Cardiac fibroblast (primary cell): ENCODE data around the genes SIKE1 and IGSF3.

DNA sequence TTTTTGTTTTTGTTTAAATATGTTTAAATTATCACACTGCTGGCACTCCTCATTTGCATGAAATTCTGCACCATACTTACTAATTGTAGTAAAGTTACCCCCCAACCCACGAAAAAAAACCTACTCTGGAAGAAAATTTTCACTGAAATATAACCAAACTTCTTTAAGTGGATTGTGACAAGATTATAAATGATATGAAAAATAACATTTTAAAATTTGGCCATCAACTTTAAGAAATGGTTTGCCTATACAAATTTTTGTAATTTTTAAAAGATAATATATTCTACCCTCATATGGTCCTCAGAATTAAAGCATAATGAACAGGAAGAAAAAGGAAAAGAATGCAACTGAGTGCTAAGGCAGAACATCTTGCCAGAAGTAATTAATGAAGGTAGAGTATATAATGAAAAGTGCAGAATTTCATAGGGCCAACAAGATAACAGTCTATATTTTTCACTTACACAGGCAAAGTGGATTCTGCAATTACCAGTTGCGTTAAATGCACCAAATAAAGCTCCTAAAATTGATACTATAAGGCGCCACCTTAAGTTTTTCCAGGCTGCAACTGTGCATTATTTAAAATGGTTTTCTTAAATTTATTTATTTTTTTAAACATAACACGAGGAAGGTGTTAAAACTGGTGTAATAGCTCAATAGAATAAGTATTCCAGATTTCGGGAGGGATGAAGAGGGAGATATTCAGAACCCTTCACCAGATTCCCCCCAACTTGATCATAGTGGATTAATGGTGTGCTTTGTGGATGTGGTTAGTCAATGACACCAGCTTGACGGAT lies 1.0 kb upstream of the NRAS start:
- RRBS: no CpG with 5 or more reads among the region's 6 CpGs

DNA sequence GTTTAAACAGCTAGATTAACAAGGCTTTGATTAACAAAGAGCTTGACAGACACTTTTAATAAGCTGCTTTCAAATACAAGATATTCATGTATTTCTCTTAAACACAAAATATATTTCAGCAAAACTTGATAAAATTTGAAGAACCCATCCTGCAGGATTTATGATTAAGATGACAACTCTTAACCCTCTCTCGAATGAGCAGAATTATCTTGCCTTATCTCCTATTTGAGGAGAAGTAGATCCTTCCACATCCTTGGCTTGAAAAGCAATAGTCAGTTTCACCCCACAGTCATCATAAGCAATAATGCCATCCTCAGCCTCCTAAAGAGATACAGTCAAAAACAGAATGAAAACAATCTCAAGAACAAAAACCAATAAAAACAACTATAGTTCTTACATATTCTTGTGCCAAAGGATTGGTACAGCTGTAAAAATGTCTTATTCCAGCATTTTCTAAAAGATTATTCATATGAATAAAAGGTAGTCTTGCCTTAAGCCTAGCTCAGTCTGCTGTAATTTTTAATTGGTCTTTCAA lies 10.3 kb upstream of the NRAS start:
- RRBS: no CpG with 5 or more reads among the region's 1 CpG

GRCh38 chr1:114779982-114780973 lies at the start of gene SIKE1:
Gene SIKE1, minus strand, starts transcription at chr1:114780685.
- RRBS: 2% methylated on average over 12 of the region's 44 CpGs

DNA sequence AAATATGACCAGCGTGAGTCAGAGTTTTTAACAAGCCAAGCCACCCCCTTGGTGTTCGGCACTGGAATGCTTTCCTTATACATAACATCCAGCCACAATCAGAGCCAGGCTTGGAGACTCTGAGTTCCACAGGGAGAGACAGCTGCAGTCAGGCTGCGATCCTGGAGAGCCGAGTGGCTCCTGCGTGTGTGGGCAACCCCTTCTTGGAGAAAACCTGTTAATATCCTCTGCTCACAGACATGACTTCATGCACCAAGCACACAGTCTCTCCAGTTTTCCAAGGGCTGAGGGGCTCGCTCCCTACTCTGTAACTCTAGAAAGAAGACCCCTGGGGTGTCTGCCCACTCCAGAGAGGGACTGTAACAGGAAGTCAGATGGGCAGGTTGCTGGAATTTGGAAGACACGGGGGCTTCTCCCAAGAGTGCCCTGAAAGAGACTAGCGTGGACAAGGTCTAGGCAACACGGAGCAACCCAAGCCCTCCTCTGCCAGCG lies 21.7 kb downstream of the TSPAN2 start:
- RRBS: no CpG with 5 or more reads among the region's 10 CpGs

- RRBS: no CpG with 5 or more reads among the region's 8 CpGs
These were observed 3.1 kb downstream of the TSPAN2 start for GRCh38 chr1:115086196-115086659.

GRCh38 chr1:115325752-115326386 lies 12.2 kb downstream of the NGF start:
- RRBS: no CpG with 5 or more reads among the region's 6 CpGs

GRCh38 chr1:115952609-115953138 lies 23.6 kb upstream of the SLC22A15 start:
- RRBS: no CpG with 5 or more reads among the region's 3 CpGs

DNA sequence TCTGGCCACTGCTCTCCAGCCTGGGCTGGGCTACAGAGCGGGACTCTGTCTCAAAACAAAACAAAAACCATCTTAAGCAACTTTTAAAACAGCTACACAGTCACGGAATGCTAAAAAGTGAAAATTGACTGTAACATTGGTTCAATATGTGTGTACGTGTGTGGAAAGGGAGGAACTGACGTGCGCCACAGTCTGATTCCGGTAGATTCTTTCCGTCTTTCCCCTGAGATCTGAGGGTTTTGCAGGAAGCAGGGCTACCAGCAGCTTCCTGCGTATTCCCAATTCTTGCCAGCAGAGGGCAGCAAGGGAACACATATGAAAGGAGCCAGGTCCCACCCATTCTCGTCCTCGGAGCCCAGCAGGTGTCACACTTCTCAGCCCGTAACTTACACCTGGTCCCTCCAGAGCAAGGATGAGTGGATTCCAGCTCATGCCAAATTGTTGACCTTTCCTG lies 27.7 kb downstream of the MAB21L3 start:
- RRBS: no CpG with 5 or more reads among the region's 11 CpGs

DNA sequence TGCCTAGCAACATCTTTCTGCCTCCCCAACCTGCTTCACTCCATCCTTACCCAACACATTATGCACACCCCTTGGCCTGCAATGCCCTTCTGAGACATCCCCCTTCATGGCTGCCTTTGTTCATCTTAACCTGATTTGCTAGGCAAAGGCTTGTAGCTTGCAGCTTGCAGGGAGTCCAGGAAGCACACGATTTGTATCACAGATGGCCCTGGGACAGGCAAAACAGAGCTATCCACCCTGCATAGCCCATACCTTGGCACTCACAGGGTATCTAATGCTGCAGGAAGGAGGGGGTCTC lies 27.1 kb upstream of the ATP1A1 start:
- RRBS: no CpG with 5 or more reads among the region's 1 CpG

DNA sequence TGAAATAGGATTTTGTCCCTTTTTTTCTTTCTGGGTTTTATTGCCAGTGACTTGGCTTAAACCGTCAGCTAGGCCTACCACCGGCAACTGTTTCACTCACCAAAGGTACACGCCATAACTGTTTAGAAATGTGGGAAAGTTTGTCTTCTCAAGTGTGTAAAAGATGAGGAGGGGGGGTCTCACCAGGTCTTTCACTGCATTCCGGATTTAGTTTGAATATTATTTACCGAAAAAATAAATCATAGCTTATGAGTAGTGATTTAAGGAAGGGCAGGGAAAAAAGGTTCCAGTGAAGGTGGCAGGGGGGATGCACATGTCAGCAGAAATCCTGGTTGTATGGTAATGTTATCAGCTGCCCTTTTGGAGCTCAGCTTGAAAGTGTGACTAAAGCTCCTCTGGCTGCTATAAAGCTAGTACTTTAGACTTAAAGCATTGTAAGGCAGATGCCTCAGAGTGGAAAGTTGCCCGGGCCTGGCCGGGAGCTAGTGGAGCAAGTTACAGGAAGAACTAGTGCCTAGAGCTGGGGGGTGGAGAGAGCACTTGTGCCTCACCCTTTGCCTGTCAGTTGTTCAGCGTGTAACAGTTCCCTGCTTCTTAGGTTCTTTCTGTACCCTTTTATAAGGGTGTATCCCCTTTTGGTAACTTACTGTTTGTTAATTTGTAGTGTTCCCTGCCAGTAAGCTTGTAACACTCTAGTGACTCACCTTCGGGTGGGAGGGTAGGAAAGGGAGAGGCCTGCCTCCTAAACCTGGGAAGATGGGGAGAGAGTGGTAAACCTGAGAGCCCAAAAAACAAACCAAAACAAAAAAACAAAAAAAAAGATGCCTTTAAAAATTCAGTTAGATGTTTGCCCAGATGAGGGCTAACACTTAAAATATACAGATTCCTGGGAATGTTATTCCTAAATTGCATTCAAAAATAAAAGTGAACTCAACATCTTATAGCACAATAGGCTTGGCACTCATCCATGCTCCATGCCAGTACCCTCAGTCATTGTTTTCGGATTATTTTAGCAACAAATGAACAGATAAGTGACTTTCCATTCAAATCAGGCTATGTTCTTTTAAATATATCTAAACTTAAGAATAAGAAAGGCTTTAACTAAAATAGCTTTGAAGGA lies 3.3 kb downstream of the ATP1A1 start:
- RRBS: no CpG with 5 or more reads among the region's 10 CpGs

DNA sequence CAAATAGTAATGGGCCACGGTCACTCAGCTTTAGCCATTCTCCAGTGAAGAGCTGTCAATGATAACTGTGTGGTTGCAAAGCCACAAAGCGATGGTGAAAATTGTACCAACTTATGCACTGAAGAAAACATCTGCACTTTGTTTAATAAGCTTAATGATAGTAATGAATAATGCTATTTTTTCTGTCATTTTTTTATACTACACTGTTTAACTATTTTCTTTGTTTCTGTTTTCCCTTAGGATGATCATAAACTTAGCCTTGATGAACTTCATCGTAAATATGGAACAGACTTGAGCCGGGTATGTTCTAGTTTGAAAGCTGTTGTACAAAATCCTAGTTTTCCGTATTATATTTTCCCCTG lies 11.5 kb downstream of the ATP1A1 start:
- RRBS: no CpG with 5 or more reads among the region's 5 CpGs

GRCh38 chr1:116388849-116389353 lies 15.9 kb downstream of the ATP1A1 start:
- RRBS: no CpG with 5 or more reads among the region's 3 CpGs

DNA sequence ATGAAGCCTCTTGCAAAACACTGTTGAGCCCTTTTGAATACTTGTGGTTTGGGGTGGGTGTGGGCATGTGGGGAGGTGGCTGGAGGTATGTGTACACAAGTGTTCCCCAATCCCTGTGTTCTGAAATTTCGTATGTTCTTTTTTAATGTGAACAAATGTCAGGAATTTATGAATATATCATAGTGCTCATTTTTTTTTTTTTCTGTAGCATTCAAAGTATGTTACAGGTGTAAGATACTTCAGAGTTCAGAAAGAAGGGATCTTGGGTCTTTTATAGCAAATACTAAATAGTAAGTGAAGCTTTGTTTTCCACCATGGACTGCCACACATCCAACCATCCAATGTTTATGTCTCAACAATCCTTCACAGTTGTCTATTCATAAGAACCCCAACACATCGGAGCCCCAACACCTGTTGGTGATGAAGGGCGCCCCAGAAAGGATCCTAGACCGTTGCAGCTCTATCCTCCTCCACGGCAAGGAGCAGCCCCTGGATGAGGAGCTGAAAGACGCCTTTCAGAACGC lies 20.2 kb downstream of the ATP1A1 start:
- RRBS: no CpG with 5 or more reads among the region's 7 CpGs

- RRBS: no CpG with 5 or more reads among the region's 3 CpGs
These were observed 87.8 kb downstream of the ATP1A1 start for GRCh38 chr1:116460892-116461247.

GRCh38 chr1:116489030-116489857 lies 81.6 kb downstream of the CD58 start:
- RRBS: no CpG with 5 or more reads among the region's 5 CpGs

- RRBS: no CpG with 5 or more reads among the region's 5 CpGs
These were observed 12.7 kb downstream of the CD58 start for GRCh38 chr1:116557999-116558565.

DNA sequence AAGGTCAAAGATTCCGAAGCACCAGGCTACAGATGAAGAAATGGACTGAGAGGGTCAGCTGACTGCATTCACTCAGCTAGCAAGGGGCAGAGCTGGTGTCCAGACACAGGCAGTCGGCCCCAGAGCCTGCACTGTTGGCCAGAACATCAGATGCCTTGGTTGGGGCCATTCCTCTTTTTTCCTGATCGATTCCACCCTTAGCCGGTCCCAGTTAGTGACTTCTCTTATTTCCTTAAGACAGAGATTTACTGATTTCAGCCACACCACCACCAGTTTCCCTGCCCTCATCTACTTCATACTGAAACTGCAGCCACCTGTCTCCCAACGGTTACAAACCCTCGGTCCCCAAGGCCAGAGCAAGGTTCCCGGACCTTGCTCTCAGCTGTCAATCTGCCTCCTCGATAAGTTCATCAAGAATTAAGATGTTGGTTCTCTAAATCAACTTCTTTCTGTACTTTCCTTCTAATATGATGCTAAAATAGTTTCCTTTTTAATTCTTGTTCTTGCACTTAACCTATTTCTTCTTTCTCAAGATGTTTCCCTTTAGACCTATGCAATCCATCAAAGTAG lies 11.4 kb downstream of the CD58 start:
- RRBS: no CpG with 5 or more reads among the region's 8 CpGs

- RRBS: no CpG with 5 or more reads among the region's 3 CpGs
These were observed 5.8 kb downstream of the CD58 start for GRCh38 chr1:116564729-116565675.

GRCh38 chr1:116666932-116668106 lies at the start of gene IGSF3:
Gene IGSF3, minus strand, starts transcription at chr1:116667733.
- RRBS: 2% methylated on average over 49 of the region's 110 CpGs